ENCODE measurements around the genes NQO1 and WWP2.

DNA sequence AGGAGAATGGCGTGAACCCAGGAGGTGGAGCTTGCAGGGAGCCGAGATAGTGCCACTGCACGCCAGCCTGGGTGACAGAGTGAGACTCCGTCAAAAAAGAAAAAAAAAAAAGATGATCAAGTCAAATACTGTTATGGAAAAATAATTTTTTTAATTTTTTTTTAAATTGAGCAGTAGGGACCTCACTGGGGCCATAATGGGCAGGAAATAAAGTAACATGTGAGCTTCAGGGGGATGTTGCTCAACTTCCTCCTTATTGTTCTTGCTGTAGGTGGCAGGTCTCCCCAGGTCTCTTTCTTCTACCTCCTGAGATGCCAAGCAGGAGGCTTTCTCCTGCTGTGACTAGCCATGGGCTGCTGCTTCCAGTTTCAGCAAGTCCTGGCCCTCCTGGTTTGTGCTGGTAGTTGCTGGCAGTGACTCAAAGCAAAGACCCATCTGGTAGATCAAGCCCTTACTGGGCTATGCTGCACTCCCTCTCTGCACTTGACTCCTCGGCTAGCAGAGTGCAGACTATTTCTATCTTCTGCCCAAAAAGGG is 2.3 kb downstream of the DPEP2NB start:
- RRBS = no CpG with 5 or more reads among the region's 5 CpGs

GRCh38 chr16:68039951-68040206 is 16.8 kb downstream of the DUS2 start:
- RRBS = no CpG with 5 or more reads among the region's 2 CpGs

GRCh38 chr16:68118982-68119475 is 33.9 kb downstream of the NFATC3 start:
- RRBS = no CpG with 5 or more reads among the region's 13 CpGs

DNA sequence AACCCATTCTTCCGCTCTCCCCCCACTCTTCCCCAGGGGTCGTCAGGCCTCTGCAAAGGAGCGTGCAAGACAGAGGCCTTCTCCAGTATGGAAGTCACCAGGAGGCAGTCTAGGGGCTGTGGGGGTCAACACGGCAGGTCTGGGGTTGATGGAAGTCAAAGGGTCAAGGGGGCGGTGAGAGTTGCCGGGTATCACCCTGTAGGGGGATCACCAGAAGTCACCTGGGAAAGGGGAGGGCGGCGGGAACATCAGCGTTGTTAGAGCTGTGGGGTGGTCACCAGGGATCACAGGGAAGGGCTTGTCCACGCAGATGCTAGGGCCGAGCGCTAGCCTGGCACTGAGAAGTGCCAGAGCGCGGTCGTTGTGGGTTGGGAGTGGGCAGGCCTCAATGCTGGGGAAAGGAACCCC is 500 bp upstream of the ESRP2 start:
- RRBS = no CpG with 5 or more reads among the region's 15 CpGs

DNA sequence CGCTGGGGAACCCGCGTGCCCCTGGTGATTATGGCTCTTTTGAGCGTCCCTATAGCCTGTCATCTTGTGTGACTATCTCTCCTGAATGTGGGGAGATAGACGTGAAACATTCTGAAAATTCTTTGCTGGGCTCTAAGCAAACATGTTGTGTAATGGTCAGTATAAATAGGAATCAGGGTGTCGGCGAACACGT is 783 bp downstream of the SLC7A6 start:
- RRBS = no CpG with 5 or more reads among the region's 8 CpGs

GRCh38 chr16:68345226-68345763 is 34.5 kb downstream of the PRMT7 start:
- RRBS = no CpG with 5 or more reads among the region's 10 CpGs

DNA sequence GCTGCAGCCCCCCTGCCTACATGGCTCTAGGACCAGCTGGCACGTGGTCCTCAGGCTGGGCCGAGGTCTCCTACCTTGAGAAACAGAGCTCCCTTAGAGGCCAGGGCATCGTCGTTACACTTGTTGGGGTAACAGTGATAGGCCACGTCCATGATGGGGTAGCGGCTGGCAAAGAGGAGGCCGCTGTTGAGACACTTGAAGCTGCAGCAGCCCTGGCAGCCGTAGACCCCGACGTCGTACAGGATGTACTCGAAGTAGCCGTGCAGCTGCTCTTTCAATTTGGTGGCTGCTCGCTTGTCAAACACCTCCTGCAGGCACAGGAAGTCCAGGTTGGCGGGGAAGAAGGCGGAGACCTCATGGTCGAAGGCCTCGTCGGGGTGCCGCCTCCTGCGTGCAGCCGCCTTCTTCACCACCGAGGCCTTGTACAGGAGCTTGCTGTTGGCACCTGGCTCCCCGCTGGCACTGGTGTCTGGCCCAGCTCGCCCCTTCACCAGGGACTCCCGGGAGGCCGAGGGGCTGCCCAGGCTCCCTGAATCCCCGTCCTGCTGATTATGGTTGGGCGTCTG is 60.0 kb downstream of the PRMT7 start:
- RRBS = no CpG with 5 or more reads among the region's 29 CpGs

- RRBS = 3% methylated on average over 9 of the region's 41 CpGs
These were observed 432 bp upstream of the CDH3 start for GRCh38 chr16:68644535-68645220.

- RRBS = no CpG with 5 or more reads among the region's 11 CpGs
These were observed 65.9 kb downstream of the TANGO6 start for GRCh38 chr16:68908995-68909791.

DNA sequence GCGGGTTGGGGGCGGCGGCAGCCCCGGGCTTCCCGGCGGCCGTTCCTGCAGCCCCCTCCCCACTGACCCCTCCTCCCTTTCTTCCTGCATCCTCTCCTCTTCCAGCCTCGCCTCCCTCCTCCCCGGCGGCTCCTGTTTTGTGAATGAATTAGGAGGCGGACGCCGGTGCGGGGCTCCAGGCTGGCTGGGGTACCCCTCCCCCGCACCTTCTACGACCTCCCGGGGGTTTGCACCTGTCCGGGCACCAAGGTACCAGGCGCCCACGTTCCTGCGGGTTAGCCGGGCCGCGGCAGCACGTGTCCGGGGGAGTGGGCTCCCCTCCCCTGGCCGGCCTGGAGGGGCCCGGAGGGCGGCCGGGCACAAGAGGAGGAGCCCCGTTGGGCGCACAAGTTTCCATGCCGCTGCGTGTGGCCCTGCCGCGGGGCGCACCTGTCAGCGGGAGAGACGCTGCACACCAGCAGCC is 1.0 kb downstream of the HAS3 start:
- RRBS = 5% methylated on average over 19 of the region's 39 CpGs

GRCh38 chr16:69116056-69116706 is 10.7 kb downstream of the HAS3 start:
- RRBS = 97% methylated on average over 4 of the region's 5 CpGs

DNA sequence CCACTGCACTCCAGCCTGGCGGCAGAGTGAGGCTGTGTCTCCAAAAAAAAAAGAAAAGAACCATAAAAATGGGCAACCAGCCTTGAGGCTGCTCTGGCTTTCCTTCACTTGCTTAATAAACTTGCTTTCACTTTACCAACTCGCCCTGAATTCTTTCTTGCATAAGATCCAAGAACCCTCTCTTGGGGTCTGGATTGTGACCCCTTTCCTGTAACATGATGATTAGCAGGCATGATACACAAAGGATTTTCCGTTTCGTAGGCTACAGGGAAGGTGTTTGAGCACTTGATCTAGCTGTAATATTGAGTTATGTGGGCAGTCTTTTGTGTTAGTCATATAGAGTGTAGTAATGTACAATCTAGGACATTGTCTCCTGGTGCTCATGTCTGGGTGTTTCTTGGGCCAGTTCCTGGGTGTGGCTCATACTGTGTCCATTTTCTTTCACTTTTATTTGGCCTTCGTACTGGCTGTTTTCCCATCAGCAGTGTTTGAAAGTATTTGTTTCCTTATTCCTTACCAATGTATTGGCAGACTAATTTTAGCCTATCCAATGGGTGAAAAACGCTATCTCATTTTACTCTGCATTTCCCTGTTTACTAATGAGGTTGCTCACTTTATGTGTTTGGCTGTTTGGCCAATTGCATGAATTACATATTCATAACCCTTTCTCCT is 13.5 kb upstream of the SNTB2 start:
- RRBS = no CpG with 5 or more reads among the region's 6 CpGs

DNA sequence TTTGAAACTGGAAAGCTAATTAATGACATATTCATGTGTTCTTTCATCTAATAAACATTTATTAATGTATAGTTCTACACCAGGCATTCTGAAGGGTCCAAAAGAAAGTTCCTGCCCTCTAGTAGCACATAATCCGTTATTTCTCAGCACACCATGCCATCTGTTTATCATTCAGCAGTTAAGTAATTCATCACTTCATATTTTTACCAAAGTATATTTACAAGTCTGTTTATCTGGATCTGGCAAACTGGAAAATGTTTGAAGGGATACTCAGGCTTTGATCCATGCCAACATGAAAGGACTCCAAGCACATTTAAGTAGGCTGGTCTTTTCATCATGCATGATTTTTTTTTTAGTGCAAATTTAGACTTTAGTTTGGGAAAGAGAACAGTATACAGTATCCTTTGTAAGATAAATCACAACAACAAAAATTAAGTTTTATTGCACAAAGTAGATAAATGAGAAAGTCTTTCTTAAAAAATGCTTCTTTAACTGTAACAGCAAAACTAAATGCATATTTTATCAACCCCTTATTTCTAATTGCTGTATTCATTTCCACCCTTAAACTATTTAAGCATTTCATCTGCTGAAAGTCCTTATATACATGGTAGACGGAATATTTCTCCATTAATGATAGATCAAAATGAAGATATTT is 4.0 kb upstream of the VPS4A start:
- RRBS = no CpG with 5 or more reads among the region's 2 CpGs

GRCh38 chr16:69383799-69384866 is 1.7 kb downstream of the TERF2 start:
- RRBS = no CpG with 5 or more reads among the region's 5 CpGs

GRCh38 chr16:69676335-69677653 is 49.6 kb downstream of the NQO1 start:
- RRBS = no CpG with 5 or more reads among the region's 4 CpGs

- RRBS = 2% methylated on average over 5 of the region's 41 CpGs
These were observed at the start of gene NQO1 for GRCh38 chr16:69726055-69727204. NQO1 (minus strand) TSS chr16:69726560.

- RRBS = 1% methylated on average over 25 of the region's 74 CpGs
These were observed at the start of gene WWP2 for GRCh38 chr16:69761944-69763004. WWP2 (plus strand) TSS chr16:69762332.

DNA sequence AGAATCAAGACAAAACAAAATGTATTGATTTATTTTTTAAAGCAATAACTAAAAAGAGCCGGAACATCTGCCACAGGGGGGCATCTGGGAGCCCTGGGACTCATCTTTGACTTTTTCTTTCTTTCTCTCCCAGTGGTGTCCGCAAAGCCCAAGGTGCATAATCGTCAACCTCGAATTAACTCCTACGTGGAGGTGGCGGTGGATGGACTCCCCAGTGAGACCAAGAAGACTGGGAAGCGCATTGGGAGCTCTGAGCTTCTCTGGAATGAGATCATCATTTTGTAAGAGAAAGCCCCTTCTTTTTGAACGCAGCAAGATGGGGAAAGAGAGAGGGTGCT is 36.4 kb downstream of the WWP2 start:
- RRBS = no CpG with 5 or more reads among the region's 8 CpGs

DNA sequence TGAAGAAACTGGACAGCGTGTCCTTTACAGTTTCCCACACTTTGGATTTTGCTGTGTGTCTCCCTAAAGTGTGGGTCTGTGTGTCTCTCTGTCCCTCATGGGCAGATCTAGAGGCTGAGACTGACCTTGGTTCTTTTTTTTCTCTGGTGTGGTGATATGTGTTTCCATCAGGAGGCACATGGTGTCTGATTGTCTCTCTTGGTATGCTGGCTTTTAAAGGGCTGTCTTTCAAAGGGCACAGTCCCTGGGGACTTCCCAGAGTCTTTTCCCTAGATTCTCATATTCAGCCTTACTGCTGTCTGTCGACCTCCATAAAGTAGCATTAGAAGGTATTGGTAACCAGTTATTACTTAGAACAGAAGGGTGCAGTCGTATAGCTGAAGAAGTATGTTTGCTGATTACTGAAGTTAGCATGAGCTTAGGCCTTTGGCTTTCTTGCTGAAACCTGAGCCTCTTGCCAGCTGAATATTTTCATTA is 71.2 kb downstream of the WWP2 start:
- RRBS = no CpG with 5 or more reads among the region's 3 CpGs

DNA sequence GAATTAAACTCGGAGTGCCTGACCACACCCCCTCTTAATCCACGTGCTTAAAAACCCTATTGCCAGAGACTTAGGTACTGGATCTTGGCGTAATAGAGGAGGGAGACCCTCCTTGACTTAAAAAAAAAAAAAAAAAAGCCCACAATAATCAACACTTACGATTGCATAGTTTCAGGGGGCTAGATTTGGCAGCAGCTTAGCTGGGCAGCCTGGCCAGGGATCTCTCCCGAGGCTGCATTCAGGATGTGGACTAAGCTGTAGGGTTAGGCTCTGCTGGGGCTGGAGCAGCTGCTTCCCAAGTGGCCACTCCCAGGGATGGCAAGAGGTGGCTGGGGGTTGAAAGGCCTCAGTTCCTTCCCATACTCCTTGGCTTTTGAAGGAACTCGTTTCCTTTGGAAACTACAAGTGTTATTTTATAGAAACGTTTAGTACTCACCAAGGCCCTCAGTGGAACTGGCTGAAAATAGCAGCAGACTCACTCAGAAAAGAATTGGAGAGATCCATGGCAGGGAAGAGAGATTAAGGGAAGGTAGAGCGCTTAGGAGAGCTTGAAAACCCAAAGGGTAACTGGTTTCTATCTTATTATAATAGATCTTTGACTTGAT is 76.3 kb downstream of the WWP2 start:
- RRBS = no CpG with 5 or more reads among the region's 8 CpGs

Data from hTERT-HM (cell line).